Neutrophil (primary cell): ENCODE measurements around a stretch of chr6.

- PRO-cap: no peak
These were observed 26.9 kb upstream of the SRF start for GRCh38 chr6:43144065-43144656.

GRCh38 chr6:43147285-43147655 is 23.8 kb upstream of the SRF start:
- PRO-cap: no peak

GRCh38 chr6:43223672-43224240 is 5.5 kb downstream of the DNPH1 start:
- PRO-cap: no peak

DNA sequence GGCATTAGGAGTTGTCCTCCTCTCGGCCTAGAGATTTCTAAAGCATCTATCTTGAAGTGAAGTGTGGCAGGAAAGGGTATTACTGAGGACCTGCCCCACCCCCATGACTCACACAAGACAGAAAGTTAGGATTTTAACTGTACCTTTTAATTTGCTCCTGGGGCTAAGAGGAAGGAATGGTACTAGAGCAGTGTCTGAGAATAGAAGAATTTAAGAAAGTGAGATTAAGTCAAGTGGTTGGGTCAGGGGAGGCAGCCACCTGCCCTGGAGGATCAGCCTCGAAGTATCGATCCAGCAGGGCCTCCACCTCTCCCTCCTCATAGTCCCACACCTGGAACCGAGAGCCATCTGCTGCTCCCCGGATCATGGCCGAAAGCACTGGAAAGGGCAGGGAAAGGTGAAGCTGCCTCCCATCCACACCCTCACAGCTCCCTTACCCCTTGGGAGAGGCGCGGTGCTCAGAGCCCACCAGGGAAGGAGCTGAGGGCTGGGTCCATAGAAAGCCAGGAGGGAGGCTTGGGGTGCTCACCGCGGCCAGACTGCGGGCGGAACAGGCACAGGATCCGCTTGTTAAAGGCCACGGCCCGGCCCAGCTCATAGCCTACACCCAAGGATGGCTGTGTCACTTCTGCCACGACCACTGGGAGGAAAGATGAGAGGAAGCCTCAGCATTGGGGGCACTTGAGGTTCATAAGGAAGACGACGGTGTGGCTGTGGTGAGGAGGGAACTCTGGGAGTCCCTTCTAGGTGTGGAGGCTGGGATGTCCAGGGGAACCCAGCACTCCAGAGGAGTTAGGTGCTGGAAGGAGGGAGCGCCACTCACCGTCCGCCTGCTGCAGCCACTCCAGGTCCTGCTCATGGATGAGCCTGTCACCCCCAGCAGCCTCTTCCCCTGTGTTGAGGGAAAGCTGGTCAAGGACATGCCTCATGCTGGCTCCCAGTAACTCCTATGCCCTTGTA is 3.5 kb downstream of the DNPH1 start:
- PRO-cap: no peak

- PRO-cap: no peak
These were observed 3.3 kb downstream of the TTBK1 start for GRCh38 chr6:43246373-43247170.

- PRO-cap: no peak
These were observed 716 bp downstream of the ABCC10 start for GRCh38 chr6:43428031-43428482.

- PRO-cap: no peak
These were observed 4.6 kb downstream of the ABCC10 start for GRCh38 chr6:43431737-43432510.

DNA sequence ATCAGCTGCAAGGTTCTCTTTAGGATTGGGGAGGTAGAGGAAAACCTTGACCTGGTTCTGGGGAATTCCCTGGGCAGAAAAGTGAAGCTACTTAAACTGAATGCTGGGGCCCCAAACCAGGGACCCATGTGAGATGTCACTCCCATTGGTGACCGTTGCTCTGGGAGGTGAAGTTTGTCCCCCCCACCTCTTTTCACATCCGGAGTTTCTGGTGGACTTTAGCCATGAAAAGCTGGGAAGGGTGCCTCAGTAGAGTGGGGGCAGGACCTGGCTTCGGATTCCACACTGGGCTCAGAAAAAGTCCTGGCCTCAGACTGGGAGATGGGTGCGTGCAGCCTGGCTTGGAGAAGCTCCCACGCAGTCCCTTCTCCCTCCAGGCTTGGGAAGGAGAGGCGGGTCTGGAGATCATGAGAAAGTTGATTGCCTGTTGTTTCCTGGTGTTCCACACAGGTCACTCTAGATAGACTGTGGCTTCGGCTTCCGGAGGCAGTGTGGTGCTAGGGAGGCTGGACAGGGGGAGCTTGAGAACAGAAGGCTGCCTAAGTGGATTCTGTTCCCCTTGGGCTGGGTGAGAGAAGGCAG is 13.3 kb downstream of the TJAP1 start:
- PRO-cap: no peak

- PRO-cap: no peak
These were observed 596 bp upstream of the LRRC73 start for GRCh38 chr6:43510592-43511292.

GRCh38 chr6:43517253-43518039 is 557 bp downstream of the POLR1C start:
- PRO-cap: no peak

GRCh38 chr6:43676477-43677666 is 10.7 kb downstream of the MRPS18A start:
- PRO-cap: no peak

GRCh38 chr6:43705895-43706608 is 18.5 kb upstream of the MRPS18A start:
- PRO-cap: no peak

- PRO-cap: no peak
These were observed 8.0 kb downstream of the VEGFA start for GRCh38 chr6:43777776-43778739.

DNA sequence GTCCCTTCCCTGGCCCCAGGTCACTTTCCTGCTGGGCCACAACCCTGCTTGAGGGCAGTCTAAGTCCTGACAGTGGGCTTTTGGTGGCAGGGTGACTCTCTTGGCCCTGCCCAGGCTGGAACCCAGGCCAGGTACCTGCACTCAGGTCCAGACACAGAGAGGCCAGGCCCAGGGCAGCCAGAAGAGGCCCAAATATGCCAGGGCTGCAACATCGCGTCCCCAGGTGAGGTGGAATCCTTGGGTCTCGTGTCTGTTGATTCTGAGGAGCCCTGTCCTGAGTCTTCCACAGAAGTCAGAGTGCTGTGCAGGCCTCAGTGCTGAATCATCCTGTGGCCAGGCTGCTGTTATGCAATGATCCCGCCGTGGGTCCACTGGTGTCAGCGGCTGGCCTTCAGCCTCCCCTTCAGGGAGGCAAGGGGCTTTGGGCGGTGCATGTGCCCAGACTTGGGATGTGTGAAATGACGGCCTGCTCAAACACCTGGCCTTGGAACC is 68.6 kb downstream of the VEGFA start:
- PRO-cap: no peak

GRCh38 chr6:43916706-43917264 is 146.8 kb downstream of the VEGFA start:
- PRO-cap: no peak

DNA sequence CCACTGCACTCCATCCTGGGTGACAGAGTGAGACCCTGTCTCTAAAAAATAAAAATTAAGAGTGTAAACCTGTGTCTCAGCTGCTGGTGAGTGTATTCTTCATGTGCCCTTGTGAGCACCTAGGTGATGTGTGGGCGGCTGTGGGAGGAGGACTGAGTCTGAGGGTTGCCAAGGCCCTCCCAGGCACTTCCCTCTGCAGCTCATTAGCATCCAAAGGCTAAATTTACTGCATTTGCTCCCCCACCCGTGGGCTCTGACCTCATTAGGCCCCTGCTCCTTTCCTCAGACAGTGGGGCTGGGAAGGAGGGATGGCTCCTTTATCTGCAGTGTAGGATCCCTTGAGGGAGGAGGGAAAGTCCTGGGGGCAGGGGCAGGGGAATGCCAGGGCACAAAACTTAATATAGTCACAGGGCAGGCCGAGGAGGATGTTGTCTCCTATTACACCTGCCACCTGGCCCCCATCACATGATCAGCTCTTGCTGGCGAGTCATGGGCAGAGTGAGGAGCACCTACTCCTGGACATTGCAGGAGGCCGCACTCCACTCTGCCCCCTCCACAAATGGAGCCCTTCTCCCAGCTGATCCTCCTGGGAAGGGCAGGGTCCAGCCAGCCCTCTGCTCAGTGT is 133.3 kb downstream of the MRPL14 start:
- PRO-cap: no peak

DNA sequence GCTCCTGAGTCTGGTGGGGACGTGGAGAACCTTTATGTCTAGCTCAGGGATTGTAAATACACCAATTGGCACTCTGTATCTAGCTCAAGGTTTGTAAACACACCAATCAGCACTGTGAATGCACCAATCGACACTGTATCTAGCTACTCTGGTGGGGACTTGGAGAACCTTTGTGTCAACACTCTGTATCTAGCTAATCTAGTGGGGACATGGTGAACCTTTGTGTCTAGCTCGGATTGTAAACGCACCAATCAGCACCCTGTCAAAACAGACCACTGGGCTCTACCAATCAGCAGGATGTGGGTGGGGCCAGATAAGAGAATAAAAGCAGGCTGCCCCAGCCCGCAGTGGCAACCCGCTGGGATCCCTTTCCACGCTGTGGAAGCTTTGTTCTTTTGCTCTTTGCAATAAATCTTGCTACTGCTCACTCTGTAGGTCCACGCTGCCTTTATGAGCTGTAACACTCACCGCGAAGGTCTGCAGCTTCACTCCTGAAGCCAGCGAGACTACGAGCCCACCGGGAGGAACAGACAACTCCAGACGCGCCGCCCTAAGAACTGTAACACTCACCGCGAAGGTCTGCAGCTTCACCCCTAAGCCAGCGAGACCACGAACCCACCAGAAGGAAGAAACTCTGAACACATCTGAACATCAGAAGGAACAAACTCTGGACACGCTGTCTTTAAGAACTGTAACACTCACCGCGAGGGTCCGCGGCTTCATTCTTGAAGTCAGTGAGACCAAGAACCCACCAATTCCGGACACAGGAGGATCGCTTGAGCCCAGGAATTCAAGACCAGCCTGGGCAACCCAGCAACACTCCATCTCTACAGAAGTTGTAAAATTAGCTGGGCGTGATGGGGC is 128.5 kb downstream of the MRPL14 start:
- PRO-cap: no peak

- PRO-cap: no peak
These were observed 127.1 kb downstream of the MRPL14 start for GRCh38 chr6:43999798-44000811.

DNA sequence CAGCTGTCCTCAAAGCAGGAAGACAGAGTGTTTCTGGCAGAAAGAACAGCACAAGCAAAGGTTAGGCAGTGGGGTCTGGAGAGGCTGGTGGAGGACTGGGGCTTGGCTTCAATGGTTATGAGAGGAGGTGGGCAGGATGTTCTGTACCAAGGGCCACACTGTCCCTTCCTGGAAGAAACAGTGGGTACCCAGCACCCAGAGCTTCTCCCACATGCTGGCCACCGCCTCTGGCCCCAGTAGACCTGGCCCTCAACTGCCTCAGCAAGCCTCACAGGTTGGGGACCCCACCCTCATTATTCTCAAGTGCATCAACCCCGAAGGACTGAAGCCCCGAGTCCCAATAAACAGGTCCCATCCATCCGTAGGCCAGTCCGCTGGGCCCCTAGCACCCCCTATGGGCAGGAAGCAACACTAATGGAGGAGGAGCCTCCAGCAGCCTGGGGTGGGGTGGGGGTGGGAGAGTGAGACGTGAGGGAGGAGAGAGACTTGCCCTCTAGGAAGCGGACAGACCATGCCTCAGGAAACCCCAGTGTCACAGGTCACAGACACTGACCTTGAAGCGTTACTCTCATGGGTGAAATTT is 126.1 kb downstream of the MRPL14 start:
- PRO-cap: no peak

DNA sequence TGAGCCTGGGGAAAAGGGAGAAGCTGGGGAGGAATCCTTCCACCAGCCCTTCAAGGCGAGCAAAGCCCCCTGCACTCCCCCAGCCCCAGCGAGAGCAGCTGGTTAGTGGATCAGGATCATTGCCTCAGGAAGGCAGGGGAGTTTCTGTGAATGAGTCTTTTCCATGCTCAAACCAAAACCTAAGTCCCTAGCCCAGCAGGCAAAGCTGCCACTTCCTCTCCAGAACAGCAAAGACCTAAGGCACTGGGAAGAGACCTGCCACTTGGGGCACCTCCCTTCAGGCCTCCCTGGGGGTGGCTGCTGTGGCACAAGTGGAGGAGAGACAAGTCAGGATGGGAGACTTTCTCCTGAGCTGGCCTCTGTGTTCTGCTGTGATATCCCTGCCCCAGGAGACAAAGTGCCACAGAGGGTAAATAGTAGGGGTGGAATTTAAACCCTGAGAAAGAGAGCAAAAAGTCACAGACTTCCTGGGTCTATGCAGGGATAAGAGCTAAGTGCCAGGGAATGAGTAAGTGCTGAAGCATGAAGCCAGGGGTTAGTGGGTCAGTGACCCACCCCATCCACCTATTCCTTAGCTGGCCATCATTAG is 84.3 kb downstream of the MRPL14 start:
- PRO-cap: no peak